Measurements from ENCODE around the genes HDHD2 and SKOR2.

GRCh38 chr18:47150006-47151186, at the start of gene HDHD2:
Gene HDHD2, minus strand, starts transcription at chr18:47150500.
- RRBS = under 1% methylated on average over 11 of the region's 82 CpGs

DNA sequence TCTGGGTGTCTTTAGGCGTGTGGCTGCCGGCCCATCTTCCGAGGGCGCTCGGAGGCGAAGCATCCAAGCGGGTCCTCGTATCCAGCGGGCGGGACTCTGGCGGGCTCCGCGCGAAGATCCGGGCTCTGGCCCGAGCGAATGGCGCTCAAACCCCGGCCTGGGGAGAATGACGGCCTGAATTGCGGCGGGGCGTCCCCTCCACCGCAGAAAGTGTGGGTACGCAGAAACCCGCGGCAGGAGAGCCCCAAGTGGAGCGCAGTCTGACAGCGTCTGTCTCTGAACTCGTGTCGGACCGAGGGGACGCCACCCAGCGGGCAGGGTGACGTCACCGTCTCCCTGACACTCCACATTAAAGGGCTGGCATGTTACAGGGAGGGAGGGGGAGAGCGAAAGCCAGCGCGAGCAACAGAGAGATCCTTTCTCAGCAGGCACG, at the start of gene SKOR2:
SKOR2 (minus strand) TSS at position 278 of the 433 bp plus-strand sequence.
- RRBS = 4% methylated on average over 13 of the region's 40 CpGs

- RRBS = no CpG with 5 or more reads among the region's 2 CpGs
Observed at GRCh38 chr18:47883665-47884160, 46.7 kb downstream of the SMAD2 start.

GRCh38 chr18:47896688-47897085, 33.8 kb downstream of the SMAD2 start:
- RRBS = no CpG with 5 or more reads among the region's 8 CpGs

- RRBS = 2% methylated on average over 35 of the region's 76 CpGs
Observed at GRCh38 chr18:48410110-48411008, 1.2 kb upstream of the ZBTB7C start.

- RRBS = no CpG with 5 or more reads among the region's 5 CpGs
Observed at GRCh38 chr18:48452755-48453361, 43.7 kb upstream of the ZBTB7C start.

GRCh38 chr18:48538369-48538813, 440 bp upstream of the CTIF start:
- RRBS = no CpG with 5 or more reads among the region's 16 CpGs

GRCh38 chr18:48545500-48546077, 6.8 kb downstream of the CTIF start:
- RRBS = no CpG with 5 or more reads among the region's 13 CpGs

DNA sequence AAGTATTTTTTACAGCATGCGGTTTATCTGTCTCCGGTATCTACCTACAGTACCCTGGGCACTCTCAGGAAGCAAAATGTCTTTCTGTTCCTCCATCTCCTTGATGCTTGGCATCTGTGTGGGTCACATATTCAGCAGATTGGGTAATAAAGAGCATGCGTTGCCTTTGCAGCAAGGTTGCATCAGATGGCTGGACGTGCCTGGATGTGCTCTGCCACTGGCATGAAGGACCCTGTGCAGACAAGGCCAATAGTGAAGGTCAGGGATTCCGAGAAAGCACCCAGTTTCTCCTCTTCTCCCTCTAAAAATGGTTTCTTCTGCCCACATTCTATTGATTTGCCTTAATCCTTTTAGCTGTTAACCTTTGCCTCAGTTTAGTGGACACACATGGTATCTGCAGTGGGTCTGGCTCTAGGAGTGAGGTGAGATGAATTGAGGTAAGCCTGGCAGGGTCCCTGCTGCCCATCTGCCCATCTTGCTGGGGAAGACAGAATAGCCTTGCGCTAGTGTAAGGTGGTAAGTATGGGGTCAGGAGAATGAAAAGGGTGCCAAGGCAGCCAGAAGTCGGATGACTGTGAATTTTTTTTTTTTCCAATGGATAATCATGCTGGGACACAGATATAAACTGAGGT, 9.7 kb downstream of the CTIF start:
- RRBS = no CpG with 5 or more reads among the region's 7 CpGs

GRCh38 chr18:48695720-48696251, 157.0 kb downstream of the CTIF start:
- RRBS = no CpG with 5 or more reads among the region's 11 CpGs

GRCh38 chr18:48730683-48731039, 191.8 kb downstream of the CTIF start:
- RRBS = no CpG with 5 or more reads among the region's 10 CpGs

GRCh38 chr18:48840365-48840950, 110.3 kb downstream of the SMAD7 start:
- RRBS = no CpG with 5 or more reads among the region's 4 CpGs

GRCh38 chr18:48851418-48851926, 99.3 kb downstream of the SMAD7 start:
- RRBS = 49% methylated on average over 3 of the region's 12 CpGs

- RRBS = no CpG with 5 or more reads among the region's 21 CpGs
Observed at GRCh38 chr18:48893416-48894210, 57.2 kb downstream of the SMAD7 start.

DNA sequence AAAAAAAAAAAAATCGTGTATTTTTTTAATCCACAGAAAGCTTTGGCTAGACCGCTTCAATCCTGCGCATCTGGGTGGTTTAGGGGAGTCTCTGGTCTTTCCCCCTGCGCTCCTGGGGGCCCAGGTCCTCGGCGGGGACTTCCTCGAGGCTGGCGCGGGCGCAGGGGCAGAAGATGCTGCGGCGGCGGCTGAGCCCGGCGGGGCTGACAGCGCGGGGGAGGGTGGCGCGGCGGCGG, 488 bp upstream of the SMAD7 start:
- RRBS = 2% methylated on average over 6 of the region's 21 CpGs

DNA sequence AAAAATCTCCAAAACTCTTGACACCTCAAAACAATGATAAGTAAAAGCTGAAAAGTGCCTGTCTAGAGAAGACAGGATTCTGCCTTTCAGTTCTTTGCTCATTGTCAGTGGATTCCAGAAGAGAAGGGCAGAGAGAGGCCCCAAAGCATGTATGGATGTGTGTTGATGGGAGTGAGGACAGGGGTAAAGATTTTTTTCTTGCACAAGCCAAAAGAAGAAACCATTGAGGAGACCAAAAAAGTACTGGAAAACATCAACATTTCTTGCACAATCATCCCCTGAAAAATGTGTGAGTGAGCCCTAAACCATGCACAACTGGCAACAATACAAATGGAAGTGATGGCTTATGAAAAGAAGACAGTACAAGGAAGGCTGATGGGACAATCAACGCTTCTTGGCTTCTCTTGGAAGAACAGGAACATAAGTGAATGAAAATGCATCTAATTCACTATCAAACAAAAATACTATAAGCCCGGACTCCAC, 5.6 kb upstream of the SMAD7 start:
- RRBS = no CpG with 5 or more reads among the region's 2 CpGs

GRCh38 chr18:48957691-48958216, 7.0 kb upstream of the SMAD7 start:
- RRBS = no CpG with 5 or more reads among the region's 3 CpGs

DNA sequence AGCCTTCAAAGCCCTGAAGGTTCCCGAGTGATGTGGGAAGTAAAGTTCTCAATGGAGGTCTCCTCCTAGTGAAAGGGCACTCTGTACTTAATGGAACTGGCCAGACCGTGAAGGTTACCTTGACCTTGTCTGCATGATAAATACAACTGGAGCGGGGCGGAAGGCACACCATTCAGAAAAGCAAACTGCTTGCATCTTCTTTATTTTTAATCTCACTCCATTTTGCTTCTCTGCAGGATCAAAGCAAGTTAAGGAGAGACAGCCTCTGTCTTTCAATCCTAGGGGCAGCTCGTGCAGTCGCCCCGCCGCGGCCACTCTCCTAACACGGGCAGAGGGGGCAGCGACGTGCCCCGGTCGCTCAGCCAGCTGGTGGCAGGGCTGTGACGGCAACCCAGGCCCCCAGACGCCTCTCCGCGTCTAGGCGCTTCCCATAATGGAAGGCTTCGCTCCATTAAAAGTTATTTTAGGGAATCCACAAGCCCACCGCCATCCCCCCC, 24.0 kb upstream of the SMAD7 start:
- RRBS = no CpG with 5 or more reads among the region's 21 CpGs

- RRBS = no CpG with 5 or more reads among the region's 2 CpGs
Observed at GRCh38 chr18:49040849-49041288, 90.1 kb upstream of the SMAD7 start.

DNA sequence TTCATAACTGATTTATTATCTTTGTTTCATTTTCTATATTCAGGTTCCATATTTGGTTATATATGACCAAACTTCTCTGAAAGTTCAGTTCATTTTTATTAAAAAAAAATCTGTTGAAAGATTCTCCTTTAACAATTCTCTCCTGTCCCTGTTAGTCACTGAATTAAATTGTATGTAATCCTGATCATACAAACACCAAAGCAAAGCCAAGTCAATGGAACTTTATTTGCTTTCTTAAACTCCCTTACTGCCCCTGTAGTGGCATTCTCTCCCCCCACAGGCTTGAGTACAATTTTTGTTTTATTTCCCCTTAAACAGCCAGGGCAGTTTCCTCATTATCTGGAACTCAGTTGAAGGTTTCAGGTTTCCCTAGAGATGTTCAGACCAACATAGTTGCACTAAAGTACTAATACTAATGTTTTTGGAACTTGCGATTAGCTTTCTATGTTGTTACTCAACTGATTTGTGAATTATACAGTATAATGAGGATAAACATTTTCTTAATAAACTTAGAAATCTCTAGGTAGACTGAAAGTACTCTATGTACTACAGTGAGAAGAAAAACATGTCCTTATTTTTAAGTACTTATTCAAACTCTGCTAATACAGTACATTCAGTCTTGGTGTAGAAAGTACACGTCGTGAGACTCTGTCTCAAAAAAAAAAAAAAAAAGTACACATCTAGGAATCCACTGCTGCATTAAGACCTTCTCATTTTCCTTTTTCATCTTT, 209.3 kb upstream of the SMAD7 start:
- RRBS = no CpG with 5 or more reads among the region's 3 CpGs

Measured in AG04449 (cell line).